GM19240 (cell line): Measurements from ENCODE around the gene OLFML2B.

GRCh38 chr1:161313433-161314058, 635 bp upstream of the SDHC start:
- RRBS: no CpG with 5 or more reads among the region's 19 CpGs

DNA sequence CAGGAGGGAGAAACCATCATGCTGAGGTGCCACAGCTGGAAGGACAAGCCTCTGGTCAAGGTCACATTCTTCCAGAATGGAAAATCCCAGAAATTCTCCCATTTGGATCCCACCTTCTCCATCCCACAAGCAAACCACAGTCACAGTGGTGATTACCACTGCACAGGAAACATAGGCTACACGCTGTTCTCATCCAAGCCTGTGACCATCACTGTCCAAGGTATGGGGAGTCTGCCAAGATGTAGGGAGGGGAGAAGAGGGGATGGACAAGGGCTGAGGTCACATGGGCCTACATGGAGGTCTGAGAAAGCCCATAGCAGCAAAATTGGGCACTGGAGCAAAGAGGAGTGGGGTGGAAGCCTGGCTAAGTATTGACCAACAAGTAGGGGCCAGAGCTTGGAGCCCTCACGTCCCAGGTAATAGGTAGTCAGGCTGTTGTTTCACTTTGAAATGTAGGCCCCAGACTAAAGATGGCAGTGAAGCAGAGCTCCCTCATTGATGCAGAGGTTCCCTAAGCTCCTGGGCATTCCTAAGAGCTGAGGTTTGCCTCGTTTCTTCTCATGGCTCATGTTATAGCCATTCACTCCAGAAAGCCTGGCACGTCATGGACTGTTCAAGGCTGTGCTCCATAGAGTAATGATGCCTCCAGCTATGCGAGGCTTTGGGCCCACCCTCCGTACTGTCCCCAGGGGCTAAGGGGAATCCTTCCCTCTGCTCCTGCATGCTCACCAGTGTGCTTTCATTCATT, 4.8 kb downstream of the FCGR2A start:
- RRBS: no CpG with 5 or more reads among the region's 6 CpGs

DNA sequence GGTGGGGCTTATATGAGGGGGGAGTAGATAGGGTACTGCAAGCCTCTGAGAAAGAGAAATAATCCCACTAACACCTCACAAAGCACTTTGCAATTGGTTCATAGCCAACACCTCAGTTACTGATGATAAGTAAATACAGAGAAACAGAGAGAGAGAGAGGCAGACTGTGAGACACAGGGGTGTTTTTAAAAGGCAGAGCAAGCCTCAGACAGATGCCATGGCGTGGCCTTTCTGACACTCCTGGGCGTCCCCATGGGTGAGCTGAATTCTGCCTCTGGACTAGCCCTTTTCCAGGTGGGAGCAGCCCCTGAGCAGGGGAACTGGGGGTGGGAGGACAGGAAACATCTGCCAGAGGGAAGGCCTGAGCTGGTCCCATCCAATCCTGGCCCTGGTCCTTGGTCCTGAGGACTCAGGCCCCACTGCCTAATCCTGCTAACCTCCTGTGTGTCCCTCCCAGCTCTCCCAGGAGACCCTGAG, 6.1 kb downstream of the FCGR2A start:
- RRBS: no CpG with 5 or more reads among the region's 2 CpGs

DNA sequence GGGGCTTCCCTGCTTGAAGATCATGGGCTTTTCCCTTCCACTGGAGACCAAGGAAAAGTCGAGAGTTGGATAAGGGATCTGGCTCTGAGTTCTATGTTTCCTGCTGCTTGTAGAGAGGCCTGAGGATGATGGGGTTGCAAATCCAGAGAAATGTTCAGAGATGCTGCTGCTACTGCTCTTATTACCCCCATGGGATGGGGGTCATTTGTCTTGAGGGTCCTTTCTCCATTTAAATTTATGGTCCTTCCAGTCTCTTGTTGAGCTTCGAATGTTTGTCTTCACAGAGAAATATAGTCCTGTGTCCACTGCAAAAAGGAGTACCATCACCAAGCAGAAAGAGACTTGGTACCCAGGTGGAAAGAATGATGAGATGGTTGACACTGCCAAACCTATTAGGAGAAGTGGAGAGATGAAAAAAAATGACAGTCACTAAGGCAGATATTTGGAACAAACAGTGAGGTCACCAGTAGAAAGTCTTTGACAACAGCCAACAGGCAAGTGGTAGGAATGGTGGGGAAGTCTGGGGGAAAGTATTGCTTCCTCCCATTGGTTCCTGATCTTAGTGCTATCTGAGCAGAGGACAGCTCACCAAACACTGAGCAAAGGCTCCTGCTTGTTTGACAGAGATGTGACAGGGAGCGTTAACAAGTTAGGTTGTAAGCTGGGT, 6.7 kb downstream of the FCGR3A start:
- RRBS: no CpG with 5 or more reads among the region's 3 CpGs

- RRBS: 2% methylated on average over 11 of the region's 42 CpGs
Measured at GRCh38 chr1:161621192-161622025, 9.6 kb downstream of the FCGR3B start.

DNA sequence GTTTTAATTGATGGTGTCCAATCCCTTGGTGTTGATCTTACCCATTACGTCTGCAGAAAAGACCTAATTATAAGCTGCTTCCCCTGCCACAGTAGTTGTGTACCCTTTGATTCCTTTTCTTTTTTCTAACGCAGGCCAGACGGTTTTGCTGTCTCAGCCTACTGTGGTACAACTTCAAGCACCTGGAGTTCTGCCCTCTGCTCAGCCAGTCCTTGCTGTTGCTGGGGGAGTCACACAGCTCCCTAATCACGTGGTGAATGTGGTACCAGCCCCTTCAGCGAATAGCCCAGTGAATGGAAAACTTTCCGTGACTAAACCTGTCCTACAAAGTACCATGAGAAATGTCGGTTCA, 35.8 kb downstream of the ATF6 start:
- RRBS: no CpG with 5 or more reads among the region's 7 CpGs

DNA sequence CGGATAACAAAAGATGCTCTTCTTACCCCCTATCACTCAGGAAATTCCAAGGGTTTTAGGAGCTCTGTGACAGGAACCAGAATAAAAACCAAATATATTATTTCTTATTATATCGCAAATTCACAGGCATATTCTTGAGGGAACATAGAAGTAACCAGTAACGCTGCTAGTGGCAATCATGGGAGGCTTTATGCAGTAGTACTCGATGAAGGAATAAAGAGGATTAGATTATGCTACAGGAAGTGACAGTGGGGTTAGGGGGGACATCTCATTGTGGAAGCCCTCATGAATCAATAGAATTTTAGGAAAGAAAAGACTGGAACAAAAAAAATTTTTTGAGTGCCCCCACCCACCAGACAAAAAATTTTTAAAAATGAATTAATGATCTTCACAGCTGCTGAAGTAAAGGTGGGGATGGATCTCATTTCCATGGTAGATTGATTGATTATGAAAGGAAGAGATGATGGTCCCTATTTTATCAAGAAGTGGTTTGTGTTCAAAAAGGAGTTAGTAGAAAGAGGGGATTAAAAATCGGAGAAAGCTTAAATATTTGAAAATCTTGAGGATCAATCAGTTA, 59.9 kb downstream of the ATF6 start:
- RRBS: no CpG with 5 or more reads among the region's 5 CpGs

GRCh38 chr1:161877053-161877928, 111.2 kb downstream of the ATF6 start:
- RRBS: no CpG with 5 or more reads among the region's 4 CpGs

DNA sequence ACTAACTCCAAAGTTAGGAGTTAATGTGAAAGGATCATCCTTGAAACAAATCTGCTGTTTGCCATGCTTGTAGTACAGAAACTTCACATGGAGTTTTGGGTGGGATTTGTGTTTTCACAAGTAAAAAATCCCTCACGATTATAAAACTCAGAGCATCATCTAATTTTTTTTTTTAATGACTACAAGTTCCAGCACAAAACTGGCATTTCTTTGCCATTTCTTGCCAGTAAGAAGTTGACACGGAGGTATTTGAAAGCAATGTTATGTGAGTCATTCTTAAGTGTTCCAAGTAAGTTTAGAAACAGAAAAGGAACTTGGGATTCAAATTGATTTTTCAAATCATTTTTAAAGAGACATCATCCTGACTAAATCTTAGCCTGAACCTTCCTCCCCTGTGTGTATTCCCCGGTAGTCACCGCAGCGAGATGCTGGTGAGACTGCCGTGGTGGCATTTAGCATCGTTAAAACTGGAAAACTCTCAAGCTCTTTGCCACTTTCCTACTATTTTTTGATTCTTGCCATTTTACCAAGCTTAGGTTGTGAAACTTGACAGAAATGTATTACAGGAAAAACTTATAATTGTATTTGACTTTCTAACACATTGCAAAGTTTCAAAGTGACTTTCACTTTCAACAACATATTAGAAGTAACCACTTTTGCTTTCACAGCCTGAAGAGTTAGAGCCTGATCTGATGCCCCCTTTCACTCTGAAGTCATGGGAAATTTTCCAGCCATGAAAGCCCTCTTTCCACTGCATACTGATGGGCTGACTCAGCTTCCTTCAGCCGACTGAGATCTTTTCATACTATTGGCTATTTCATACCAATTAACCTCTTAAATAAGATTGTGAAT, 61.5 kb downstream of the OLFML2B start:
- RRBS: no CpG with 5 or more reads among the region's 8 CpGs

DNA sequence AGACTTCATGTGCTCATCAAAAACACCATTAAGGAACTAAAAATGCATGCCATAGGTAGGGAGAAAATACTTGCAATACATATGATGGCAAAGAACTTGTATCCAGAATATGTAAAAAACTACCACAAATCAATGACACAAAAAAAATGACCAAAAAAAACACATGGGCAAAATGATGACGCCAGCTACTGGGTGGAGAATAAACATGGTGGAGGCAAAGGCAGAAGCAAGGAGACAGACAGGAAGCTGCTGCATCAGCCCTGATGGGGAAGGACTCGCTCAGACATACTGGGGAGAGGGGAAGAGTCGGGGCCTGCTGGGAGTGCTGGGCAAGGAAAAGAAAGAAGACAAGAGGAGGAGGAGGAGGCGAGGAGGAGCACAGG, 24.4 kb downstream of the OLFML2B start:
- RRBS: no CpG with 5 or more reads among the region's 4 CpGs

GRCh38 chr1:162023155-162024165, at the start of gene OLFML2B:
TSS of gene OLFML2B (minus strand) at chr1:162023869.
- RRBS: 3% methylated on average over 30 of the region's 87 CpGs

- RRBS: no CpG with 5 or more reads among the region's 7 CpGs
Measured at GRCh38 chr1:162235149-162235868, 141.3 kb downstream of the SPATA46 start.

DNA sequence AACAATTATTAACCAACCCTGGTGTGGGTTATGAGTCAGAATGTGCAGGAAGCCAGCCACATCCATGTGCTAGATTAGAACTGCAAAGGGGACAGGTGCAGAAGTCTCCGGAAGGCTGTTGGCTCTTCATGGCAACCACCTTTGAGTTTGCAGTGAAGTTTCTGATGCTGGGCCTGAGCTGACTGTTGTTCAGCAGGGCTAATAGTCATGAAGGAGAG, 70.6 kb downstream of the SPATA46 start:
- RRBS: no CpG with 5 or more reads among the region's 1 CpG

- RRBS: no CpG with 5 or more reads among the region's 5 CpGs
Measured at GRCh38 chr1:162488050-162488644, 9.5 kb upstream of the UHMK1 start.

DNA sequence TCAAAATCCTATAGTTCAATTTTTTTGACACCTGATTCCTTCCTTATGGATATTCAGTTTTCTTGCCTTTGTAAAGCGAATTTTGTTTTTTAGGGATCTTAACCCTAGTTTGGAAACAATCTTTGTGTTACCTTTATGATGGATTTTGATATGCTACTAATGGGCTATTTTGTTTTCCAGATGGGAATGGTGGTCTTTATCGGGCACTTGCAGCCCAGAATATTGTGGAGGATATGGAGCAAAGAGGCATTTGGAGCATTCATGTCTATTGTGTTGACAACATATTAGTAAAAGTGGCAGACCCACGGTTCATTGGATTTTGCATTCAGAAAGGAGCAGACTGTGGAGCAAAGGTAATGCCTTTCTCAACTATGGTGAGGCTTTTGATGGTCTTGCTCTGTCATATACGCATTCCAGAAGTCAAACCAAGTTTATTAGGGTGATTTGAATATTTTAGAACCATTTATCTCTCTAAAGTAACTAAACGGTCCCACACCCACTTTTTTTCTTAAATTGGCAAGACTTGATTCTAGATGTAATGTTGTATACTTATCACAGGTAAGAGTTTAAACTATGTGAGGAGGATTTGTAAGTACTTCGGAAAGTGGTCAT, 19.7 kb downstream of the UAP1 start:
- RRBS: no CpG with 5 or more reads among the region's 6 CpGs

DNA sequence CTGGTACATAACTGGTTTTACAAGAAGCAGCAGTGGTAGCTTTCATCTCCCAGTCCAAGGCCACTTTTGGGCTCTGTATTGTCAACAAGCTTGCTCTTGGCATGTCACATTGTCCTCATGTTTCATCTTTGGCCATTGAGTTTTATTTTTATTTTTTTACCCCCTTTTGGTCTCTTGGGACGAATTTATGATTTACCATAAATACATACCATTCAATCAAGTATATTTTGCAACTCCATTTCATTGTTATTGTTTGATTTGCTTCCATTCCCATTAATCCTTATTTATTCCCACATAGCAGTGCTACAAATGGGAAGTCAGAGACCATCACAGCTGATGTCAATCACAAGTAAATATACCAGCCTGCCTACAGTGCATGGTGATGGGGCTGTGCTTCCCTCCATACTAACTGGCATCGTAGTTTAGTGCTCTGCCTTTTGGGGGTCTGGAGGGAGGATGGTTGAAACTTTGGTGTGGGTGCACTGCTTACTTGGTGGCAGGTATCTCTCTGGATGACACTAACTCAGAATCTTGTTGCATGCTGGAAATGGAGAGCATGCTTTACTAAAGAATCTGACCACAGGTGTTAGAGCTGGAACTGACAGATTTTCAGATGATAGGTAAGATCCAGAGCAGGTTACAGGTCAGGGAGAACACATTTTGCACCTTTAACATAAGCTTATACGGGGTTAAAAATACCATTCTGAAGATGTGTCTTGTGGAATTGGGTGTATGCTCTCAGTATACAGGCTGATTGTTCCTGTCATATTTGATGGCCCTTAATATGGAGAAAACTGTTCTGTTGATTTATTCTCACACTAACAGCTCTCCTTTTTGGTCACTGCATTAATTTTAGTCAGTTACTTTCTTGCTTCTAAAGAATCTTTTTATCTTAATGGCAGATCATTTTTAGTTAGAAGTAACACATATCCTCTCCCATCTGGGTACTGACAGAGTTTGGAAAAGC, 31.2 kb downstream of the UAP1 start:
- RRBS: no CpG with 5 or more reads among the region's 3 CpGs

GRCh38 chr1:162626917-162627557, 5.2 kb upstream of the DDR2 start:
- RRBS: no CpG with 5 or more reads among the region's 5 CpGs

DNA sequence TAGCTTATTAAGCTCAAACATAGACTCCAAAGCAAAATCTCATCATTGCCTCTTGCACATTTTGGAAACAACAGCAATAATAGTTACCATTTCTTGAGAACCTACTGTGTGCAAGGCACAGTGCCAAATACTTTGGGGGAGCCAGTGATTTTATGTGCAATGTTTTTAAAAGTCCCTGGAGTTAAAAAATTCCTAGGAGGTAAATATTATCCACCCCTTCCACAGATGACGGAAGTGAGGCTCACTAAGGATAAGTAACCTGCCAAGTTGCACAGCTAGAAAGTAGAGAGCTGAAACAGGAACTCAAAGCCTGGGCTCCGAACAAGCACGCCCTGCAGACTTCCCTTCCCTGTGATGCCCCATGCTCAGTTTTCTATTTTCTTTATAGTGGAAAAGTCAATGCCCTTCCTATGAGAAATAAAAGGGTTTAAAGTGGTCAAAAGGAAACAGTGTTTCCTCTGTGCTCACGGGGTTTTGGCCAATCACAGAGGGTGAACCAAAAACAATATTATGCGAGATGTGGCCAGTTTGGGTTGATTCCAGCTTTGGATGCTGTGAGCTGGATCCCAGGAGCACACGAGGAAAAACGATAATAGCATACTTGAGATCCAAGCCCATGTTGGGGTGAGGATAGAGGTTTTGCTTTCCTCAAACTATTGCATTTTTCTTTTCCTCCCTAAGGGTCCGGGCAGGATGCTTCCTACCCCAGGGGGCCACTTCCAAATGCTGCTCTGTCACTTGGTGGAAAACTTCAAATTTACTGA, 44.5 kb downstream of the DDR2 start:
- RRBS: no CpG with 5 or more reads among the region's 8 CpGs

- RRBS: no CpG with 5 or more reads among the region's 7 CpGs
Measured at GRCh38 chr1:163289912-163290852, 31.6 kb upstream of the NUF2 start.